ENCODE measurements around the gene F13A1.

DNA sequence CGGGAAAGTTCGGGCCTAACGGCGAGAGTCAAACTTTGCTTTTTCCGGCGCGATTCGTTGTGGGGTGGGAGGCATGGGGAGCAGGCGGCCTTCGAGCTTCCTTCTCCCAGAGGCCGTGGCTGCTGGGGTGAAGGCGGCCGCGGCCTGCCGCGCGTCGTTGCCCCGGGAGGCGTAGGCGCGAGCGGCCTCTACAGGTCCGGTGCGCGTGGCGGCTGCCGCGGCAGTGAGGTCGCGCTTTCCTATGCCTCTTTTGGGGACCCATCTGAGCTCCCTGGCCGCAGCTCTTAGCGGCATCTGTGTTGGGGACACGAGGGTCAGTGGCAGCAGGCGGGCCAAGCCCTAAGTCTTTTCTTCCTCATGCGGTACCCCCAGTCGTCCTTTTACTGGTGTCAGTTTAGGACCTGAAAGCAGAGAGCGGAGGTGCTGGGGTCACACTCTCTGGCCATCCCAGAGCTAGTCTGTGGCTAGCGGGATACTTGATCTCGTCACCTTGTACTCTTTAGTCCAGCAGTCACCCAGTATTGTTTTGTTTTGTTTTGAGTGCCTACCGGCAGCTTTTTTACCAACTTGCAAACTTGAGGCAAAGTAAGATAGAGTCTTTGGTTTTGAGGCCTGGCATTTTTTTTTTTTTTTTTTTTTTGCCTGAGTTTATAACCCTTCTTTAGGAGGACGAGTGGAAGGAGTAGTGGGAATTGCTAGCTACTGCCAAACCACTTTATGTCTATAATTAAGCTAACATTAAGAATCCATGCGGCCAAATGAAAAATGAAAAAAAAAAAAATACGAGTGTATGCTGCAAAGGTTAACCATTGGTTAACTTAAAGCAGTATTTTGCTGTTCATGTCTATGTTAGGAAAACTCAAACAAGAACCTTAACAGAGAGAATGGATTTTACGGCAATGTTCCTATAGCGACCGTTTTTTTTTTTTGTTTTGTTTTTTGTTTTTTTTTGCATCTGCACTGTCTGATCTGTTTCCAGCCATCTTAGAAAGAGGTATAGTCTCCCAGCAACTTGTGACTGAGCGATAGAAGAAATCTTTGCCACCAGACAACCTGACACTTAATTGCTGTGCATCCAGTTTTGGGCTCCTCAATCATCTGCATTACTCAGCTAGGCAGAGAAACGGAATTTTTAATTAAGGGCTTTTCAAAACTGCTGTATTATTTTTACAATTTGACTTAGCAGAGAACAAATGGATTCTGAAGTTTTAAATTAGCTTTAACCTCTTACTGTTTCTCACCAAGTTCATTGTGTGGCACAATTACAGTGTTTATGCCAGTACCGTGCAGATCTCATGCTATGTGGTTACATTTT, 894 bp downstream of the PRPF4B start:
- PRO-cap = bidirectional peak, plus-strand start at position 109 of the sequence, minus-strand start at position 106 of the sequence; bidirectional peak, plus-strand start at position 193 of the sequence, minus-strand start at position 225 of the sequence
- RAMPAGE, long total RNA, 4 experiments = no peak in any of the 4 experiments

GRCh38 chr6:4031398-4032625, 10.7 kb downstream of the PRPF4B start:
- PRO-cap = no peak
- RAMPAGE, long total RNA, 4 experiments = start-site peak on the plus strand in 1 of 4 experiments, at chr6:4031680-4031852 at its widest, 142 reads per replicate

DNA sequence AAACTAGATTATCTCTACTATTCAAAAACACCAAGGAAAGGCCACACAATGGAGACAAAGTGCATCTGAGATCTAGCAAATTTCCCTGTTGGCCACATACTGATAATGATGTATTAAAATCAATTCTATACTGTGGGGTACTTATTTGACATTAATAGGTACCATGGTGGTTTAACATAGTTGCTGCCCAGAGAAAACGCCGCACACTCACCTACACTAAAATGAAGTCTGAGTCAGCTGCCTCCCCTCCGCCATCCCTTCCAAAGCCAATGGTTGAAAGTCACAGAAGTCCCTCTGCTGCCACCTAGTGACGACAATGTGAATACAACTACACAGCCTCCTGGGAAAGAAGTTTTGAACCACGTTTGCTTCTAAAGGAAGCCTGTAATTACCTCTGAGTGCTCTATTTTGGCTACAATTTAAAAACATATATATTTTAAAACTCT, 20.4 kb upstream of the ECI2 start:
- PRO-cap = no peak
- RAMPAGE, long total RNA, 4 experiments = no peak in any of the 4 experiments

DNA sequence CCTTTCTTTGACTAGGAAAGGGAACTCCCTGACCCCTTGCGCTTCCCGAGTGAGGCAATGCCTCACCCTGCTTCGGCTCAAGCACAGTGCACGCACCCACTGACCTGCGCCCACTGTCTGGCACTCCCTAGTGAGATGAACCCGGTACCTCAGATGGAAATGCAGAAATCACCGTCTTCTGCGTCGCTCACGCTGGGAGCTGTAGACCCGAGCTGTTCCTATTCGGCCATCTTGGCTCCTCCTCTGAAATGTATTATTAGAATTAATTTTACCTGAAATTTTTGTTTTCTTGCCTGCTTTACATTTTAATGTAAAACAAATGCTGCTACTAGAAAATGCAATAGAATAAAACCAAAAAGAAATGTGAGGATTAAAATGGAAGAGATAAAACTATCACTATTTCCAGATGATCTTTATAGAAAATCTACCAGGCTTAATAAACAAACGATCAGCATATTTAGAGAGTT, 199.2 kb upstream of the ECI2 start:
- PRO-cap = no peak
- RAMPAGE, long total RNA, 4 experiments = no peak in any of the 4 experiments

- PRO-cap = no peak
- RAMPAGE, long total RNA, 4 experiments = no peak in any of the 4 experiments
Measured at GRCh38 chr6:4346979-4347535, 211.7 kb upstream of the ECI2 start.

GRCh38 chr6:4358168-4359404, 223.2 kb upstream of the ECI2 start:
- PRO-cap = bidirectional peak, plus-strand start at chr6:4358929, minus-strand start at chr6:4358812
- RAMPAGE, long total RNA, 4 experiments = no peak in any of the 4 experiments

DNA sequence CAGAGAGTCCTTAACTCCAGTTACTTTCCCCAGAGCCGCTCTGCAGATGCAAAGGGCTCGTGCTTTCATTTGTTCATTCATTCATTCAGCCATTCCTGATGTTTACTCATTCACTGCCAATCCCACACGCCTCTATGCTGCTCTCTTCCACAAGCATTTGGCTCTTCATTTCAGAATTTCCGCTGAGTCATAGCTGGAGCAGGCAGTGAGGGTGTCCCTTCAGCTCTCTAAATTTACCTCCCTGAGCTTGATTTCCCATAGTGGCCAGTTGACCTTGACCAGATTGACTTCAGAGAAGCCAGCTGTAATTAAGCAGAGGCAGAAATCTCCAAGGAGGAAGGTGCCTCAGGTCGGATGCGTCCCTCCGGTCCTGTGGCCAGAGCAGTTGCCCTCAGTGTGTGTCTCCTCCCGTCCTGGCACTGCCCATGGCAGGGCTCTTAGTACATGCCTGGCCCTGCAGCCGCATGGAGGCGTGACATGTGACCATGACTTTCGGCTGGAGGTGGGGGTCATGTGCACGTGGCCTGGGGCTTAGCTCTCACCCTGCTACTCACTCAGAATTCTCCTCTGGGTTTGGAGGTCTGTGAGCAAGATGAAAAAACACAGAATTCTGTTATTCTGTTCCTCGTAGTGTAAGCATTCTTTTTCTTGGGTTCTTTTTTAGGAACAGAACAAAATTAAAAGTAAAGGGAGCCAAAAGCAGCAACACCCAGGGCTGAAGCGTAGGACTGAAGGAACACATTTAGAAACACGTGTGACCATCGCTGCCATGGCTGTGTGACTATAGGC, 267.3 kb upstream of the ECI2 start:
- PRO-cap = no peak
- RAMPAGE, long total RNA, 4 experiments = no peak in any of the 4 experiments

DNA sequence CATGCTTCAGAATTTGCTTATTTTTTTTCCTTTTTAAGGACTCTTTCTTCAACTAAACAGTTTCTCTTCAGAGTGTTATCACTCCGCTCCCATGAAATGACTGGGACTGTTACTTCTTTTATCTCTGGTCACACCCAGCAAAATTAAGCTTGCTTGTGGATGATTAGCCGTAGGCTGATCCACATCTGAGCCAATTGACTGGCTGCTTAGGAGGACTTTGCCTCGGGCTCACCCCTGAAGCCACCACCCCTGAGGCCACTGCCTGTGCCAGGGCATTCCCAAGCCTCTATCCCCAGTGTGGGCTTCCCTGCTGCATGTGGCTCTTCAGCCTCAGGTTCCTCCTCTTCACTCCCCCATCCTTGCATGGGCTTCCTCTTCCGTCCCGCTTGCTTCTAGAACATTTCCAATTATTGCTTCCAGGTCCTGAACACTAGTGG, 48.1 kb upstream of the CDYL start:
- PRO-cap = no peak
- RAMPAGE, long total RNA, 4 experiments = no peak in any of the 4 experiments

- PRO-cap = no peak
- RAMPAGE, long total RNA, 4 experiments = no peak in any of the 4 experiments
Measured at GRCh38 chr6:4772705-4773246, 3.4 kb upstream of the CDYL start.

GRCh38 chr6:4816872-4817423, 40.7 kb downstream of the CDYL start:
- PRO-cap = no peak
- RAMPAGE, long total RNA, 4 experiments = no peak in any of the 4 experiments

- PRO-cap = no peak
- RAMPAGE, long total RNA, 4 experiments = no peak in any of the 4 experiments
Measured at GRCh38 chr6:5095153-5095680, 10.1 kb downstream of the PPP1R3G start.

GRCh38 chr6:5446286-5447021, 185.1 kb downstream of the FARS2 start:
- PRO-cap = no peak
- RAMPAGE, long total RNA, 4 experiments = no peak in any of the 4 experiments

- PRO-cap = no peak
- RAMPAGE, long total RNA, 4 experiments = no peak in any of the 4 experiments
Measured at GRCh38 chr6:5665164-5665774, 341.5 kb downstream of the NRN1 start.

- PRO-cap = no peak
- RAMPAGE, long total RNA, 4 experiments = no peak in any of the 4 experiments
Measured at GRCh38 chr6:5752099-5752886, 254.4 kb downstream of the NRN1 start.

DNA sequence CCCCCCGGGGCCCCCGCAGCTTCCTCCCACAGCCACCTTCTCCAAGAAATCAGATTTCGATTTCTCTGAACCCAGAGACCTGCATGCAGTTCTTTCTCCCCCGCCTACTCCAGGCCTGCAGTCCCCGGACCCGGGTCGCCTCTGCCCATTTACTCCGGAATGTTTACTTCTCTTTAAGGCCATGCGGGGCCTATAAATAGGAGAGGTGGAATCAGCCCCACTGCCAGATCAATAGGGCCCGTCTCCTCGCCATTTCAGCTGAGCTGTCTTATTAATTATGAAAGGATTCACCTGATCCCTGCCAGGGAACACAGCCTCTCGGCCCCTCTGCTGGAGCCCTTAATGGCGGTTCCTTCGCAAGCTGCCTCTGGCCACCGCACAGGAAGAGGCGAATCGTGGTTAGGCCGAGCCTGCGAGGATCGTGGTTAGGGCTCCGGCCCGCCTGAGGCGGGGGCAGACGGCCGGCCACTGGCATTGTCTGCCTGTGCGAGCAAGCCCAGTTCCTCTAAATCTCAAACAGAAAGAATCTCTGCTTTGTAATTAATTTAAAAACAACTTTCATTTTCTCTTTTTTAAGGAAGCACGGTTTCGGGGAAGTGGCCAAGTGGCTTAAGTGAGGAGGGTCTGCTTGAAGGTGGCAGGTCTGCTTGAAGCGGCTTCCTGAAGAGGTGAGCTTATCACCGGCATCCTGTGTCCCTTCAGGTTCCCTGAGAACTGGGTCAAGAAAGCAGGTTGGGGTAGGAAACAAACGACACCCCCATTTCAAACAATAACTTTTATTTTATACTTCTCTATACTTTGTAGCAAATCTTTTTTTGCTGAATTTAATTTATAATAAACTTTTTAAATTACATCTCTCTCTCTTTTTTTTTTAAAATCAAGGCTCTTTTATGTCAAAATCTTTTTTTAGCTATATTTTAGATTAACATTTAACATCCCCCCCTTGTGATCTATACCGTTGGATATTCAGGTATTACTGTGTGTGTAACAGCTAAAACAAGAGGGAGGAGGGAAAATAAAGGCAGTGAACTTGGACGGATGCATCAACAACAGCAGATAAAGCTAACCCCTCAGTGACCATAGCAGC, 9.1 kb downstream of the NRN1 start:
- PRO-cap = no peak
- RAMPAGE, long total RNA, 4 experiments = no peak in any of the 4 experiments

DNA sequence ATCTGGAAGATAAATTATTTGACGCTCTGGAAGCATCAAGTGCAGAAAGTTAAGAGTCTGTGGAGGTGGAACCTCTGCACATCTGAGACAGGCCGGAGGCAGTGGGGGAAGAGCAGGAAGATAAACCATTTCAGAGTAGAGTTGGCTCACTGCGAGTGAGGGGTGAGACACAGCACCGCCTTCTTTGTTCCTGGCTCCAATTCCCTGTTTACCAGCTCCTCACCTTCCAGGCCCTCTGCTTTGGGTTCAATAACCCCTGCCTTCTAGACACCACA, 141.4 kb upstream of the NRN1 start:
- PRO-cap = no peak
- RAMPAGE, long total RNA, 4 experiments = no peak in any of the 4 experiments

GRCh38 chr6:6320395-6321224, at the start of gene F13A1:
TSS of gene F13A1 (minus strand) at chr6:6320662.
- PRO-cap = unidirectional peak, minus-strand start at chr6:6320662
- RAMPAGE, long total RNA, 4 experiments = start-site peak on the minus strand in 1 of 4 experiments, at chr6:6320650-6320654 at its widest, 24 reads per replicate

DNA sequence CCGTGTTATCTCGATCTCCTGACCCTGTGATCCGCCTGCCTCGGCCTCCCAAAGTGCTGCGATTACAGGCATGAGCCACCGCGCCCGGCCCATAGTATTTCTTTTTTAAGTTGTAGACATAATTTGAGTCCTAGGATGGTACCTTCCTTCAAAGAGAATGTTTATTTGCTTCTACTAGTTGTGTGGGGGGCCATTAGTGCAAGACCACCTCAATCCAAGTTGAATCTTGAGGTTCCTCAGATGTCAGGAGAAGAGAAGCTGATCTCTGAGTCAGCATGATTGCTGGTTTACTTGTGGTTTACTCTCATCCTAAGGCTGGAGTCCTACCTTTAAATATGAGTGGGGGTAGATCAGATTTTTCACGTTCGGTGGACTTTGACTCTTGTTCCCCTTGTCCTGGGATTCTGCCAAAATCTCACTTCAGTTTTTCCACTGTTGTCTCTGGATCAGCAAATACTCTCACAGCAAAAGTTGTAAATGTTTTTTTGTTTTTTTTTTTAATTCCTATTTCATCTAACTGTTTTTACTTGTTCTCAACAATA, 84.5 kb upstream of the F13A1 start:
- PRO-cap = no peak
- RAMPAGE, long total RNA, 4 experiments = no peak in any of the 4 experiments

DNA sequence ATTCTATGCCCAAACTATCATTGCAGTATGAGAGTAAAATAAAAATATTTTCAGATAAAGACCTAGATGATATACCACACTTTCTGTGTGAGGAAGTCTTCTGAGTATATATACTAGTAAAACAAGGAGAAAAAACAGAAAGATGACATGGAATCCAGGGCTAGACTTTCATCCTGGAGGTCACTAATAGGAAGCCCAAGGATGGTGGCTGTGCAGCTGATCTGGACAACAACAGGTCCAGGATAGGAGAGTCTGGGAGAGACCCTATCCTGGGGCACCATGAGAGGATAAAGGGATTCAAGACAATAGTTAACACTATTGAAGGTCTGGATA, 87.5 kb upstream of the LY86 start:
- PRO-cap = no peak
- RAMPAGE, long total RNA, 4 experiments = no peak in any of the 4 experiments

GRCh38 chr6:6612428-6612927, 24.0 kb downstream of the LY86 start:
- PRO-cap = no peak
- RAMPAGE, long total RNA, 4 experiments = no peak in any of the 4 experiments

Measured in transverse colon (tissue), 4 donors.